Vagina (tissue), 1 donor: ENCODE measurements around the genes SIGLEC14, ZNF616 and ENSG00000269825.

DNA sequence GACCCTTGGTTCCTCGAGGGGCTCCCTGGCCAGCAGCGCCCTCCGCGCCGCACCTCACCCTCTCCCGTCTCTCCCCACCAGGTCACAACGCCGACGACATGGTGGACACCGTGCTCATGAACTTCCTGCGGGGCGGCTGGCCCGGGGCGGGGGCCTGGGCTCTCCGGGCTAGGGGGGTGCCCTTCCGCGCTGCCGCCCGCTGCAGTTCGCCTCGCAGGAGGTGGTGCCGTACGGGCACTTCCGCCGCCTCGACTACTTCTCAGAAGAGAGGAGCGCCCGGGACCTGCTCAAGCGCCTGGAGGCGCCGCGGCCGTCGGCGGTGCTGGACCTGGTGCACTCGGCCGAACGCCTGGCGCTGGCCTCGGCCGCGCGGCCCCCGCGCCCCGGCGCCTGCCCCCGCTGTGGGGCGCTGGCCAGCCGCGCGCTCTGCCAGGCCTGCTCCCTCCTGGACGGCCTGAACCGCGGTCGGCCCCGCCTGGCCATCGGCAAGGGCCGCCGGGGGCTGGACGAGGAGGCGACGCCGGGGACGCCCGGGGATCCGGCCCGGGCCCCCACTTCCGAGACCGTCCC is 29.0 kb downstream of the SIGLEC5 start:
- PRO-cap, result no peak
- RAMPAGE, long total RNA, result no peak

DNA sequence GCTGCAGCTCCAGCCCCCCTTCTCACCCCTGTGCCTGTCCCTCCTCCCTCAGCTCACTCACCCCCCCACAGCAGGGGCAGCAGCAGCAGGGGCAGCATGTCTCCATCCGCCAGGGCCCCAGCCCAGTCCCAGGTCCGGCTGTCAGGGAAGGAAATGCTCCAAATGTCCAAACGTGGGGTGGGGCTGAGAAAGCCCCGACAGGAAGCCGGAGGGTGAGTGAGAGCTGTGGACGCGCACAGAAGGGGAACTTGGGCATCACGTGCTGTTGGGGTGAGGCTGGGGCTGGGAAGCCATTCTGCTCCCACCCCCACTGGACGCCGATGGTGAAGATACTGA is at the start of gene SIGLEC14:
Gene SIGLEC14, minus strand, starts transcription at position 164 of the 336 bp plus-strand sequence.
- PRO-cap, result no peak
- RAMPAGE, long total RNA, result no peak

GRCh38 chr19:51690004-51690180 is 3.2 kb upstream of the SPACA6 start:
- PRO-cap, result no peak
- RAMPAGE, long total RNA, result no peak

DNA sequence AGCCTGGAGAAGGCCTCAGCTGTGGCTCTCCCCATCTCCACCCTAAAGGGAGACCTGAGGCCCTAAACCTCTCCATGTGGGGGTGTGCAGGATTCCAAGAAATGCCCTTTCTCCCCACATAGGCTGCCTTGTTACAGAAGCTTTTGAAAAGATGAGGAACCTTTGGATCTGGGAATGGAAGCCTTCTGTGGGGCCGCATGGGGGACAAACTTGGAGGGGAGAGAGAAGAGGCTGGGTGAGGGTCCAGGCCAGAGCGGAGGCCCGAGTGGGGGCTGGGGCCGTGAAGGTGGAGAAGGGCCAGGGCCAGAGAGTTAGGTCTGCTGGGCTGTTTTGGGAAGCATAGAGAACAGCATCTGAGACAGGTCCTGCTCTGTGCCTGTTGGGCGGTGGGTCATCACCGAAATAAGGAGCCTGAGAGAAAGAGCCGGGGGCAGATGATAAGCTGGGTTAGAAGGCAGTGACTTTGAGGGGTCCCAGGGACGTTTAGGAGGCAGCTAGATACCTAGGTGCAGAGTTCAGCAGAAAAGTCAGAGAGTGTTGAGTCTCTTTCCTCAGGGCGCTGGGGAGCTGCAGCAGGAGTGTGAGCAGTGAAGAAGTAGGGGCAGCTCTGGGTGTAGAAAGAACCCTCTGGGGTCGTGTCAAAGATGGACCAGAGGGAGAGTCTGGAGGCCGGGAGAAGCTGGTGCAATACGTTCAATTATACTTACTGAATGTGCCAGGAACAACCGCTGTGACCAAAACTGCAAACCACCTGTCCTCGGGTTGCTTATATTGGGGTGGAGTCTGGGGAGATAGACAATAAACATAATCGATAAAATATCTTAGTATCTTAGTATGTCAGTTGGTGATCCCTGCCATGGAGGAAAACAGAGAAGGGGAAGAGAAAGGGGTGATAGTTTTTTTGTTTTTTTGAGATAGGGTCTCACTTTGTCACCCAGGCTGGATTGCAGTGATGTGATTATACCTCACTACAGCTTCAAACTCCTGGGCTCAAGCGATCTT is 2.7 kb downstream of the SPACA6 start:
- PRO-cap, result no peak
- RAMPAGE, long total RNA, result start-site peak on the plus strand centred at position 261 of the sequence, 192 bp wide, 6 reads

DNA sequence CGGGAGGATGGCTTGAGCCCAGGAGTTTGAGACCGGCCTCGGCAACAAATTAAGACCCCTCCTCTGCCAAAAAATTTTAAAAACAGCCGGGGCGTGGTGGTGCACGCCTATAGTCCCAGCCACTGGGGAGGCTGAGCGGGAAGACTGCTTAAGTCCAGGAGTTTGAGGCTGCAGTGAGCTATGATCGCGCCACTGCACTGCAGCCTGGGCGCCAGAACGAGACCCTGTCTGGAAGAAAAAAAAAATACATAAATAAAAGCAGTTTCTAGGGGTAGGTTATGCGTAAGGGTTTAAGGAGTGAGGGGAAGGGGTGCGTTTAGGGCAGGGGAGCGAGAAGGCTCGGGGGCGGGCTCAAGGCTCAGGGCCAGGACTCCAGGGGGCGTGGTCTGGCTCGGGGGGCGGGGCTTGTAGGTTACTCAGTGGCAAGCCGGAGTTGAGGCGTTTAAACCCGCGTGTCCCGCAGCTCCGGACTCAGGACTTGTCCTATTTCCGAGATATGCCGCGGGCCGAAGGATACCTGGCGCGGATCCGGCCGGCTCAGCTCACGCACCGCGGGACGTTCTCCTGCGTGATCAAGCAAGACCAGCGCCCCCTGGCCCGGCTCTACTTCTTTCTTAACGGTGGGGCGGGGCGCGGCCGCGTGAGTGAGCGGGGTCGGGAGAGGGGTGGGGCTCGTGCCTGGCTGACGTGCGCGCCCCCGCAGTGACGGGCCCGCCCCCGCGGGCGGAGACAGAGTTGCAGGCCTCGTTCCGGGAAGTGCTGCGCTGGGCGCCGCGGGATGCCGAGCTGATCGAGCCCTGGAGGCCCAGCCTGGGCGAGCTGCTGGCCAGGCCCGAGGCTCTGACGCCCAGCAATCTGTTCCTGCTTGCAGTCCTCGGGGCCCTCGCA is 10.7 kb downstream of the SPACA6 start:
- PRO-cap, result unidirectional peak, plus-strand start at position 84 of the sequence; bidirectional peak, plus-strand start at position 445 of the sequence, minus-strand start at position 331 of the sequence; bidirectional peak, plus-strand start at position 755 of the sequence, minus-strand start at position 616 of the sequence
- RAMPAGE, long total RNA, result no peak

DNA sequence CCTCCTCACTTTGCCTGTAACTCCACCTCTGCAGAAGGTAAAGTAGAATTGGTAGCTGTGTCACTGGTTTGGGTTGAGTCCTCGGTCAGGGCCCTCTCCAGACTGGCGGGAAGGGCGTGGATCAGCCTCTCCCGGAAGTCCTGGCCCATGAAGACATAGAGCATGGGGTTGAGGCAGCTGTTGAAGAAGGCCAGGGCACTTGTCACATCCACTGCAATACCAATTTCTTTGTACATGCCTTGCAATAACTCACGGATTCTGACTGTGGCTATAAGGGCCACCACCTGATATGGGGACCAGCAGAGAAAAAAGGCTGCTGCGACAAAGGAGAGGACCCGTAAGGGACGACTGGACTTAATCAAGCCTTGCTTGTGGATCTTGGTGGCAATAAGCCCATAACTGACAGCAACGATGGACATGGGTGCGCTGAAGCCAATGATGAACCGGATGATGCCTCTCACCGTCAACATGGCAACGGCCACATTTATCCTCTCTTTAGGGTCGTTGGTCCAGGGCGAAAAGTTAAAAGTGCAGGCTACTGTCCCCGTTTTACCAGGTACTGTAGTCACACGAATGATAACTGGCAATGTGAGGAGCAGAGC is 5.6 kb downstream of the FPR1 start:
- PRO-cap, result no peak
- RAMPAGE, long total RNA, result no peak

GRCh38 chr19:51944164-51945026 is 17.1 kb downstream of the ZNF613 start:
- PRO-cap, result no peak
- RAMPAGE, long total RNA, result start-site peak on the plus strand at chr19:51944358-51944456, 13 reads

GRCh38 chr19:51959865-51960379 is 26.7 kb downstream of the ZNF350 start:
- PRO-cap, result no peak
- RAMPAGE, long total RNA, result no peak

- PRO-cap, result no peak
- RAMPAGE, long total RNA, result no peak
Observed at GRCh38 chr19:52034238-52035157, 6.3 kb upstream of the ZNF614 start.

- PRO-cap, result no peak
- RAMPAGE, long total RNA, result start-site peak on the minus strand at chr19:52076064-52076225, 38 reads
Observed at GRCh38 chr19:52075893-52076421, 19.6 kb downstream of the ZNF841 start.

DNA sequence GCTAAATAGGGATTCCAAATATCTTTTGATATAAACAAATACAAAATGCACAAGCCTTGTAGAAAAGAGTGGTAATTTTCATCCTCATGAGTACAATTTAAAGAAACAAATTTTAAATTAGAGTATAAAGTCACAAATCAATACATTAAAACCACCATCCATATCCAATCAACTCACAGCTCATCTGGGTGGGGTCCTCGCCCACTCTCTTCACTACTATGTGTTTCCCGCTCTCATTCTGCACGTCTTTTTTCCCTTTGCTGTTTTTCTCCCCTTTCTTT is 1.5 kb downstream of the ZNF616 start:
- PRO-cap, result no peak
- RAMPAGE, long total RNA, result no peak

DNA sequence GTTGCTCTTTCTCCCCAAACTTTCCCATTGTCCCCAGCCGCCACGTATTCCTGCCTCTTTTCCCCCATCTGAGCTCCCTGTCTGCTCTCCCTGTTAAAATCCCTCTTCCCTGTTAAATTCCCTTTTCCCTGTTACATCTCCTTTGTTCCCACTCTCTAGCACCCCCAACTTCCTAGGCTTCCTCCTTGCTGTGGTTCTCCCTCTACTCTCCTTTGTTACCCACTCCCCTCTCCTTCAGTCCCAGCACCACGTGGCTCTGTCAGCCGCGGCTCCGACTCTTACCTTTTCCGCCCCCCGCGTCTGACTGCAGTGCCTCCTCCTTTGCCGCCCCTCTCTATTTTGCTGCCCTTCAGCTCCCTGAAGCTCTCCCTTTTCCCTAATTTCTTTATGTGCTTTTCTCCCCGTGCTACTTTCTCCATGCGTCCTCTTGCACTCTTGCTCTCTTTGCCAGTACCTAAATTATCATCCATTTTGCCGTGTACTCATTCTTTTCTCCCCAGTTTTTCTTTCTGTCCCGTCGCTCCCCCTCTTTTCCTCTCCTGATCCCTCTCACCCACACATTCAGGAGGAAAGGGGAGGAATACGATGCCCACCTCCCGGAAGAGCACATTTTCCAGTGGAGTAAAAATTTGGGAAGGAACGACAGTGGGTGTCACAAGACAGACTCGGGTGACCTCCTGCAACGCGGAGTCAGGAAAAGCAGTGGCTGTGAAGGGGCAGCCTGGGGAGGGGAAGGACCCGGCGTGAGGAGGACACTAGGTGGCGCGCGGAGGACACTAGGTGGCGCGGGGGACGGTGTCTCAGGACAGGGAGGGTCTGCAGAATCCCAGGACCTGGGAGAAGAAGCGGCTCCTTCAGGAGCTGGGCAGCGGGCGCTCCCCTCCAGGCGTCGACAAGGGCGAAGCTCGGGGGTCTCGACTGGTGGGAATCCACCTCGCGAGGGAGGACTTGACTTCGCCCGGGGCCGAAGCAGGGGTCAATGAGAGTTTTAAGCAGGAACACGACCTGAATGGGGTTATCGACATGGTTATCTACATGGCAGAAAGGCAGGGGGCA is 788 bp downstream of the ZNF616 start:
- PRO-cap, result bidirectional peak, plus-strand start at position 783 of the sequence, minus-strand start at position 708 of the sequence
- RAMPAGE, long total RNA, result no peak

DNA sequence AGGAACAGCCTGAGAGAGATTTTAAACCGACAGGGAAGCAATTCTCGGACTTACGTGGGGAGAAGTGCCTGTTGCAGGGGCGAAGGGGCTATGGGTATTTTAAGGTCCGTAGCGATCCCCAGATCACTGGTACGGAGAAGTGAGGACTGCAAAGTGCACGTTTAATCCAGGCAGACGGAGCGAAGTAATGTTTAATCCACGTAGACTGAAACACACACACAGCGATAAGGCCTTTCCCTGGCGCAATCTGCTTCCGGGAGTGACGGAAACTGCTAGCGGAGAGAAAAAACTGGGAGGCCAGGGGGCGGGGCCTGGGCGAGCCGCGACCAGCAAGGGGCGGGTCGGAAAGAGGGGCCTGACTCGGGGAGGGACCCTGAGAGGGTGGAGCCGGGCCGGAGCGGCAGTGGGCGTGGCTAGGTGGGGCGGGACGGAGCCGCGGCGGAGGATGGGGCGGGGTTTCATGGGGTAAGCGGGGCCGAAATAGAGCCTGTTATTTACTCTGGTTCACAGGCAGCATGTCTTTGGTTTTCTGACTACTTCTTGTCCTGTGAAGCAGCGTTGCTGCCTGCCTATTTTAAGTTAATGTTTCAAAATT is at the start of gene ZNF616:
Gene ZNF616, minus strand, starts transcription at position 261 of the 595 bp plus-strand sequence.
- PRO-cap, result bidirectional peak, plus-strand start at position 493 of the sequence, minus-strand start at position 249 of the sequence
- RAMPAGE, long total RNA, result start-site peak on the minus strand centred at position 245 of the sequence, 13 bp wide, 74 reads

GRCh38 chr19:52203735-52204058 is 13.8 kb downstream of the PPP2R1A start:
- PRO-cap, result no peak
- RAMPAGE, long total RNA, result no peak

GRCh38 chr19:52291790-52292795 is 4.9 kb upstream of the ZNF480 start:
- PRO-cap, result no peak
- RAMPAGE, long total RNA, result start-site peak on the plus strand at chr19:52292155-52292287, 45 reads

GRCh38 chr19:52336990-52337446 is 975 bp downstream of the ZNF610 start:
- PRO-cap, result no peak
- RAMPAGE, long total RNA, result no peak

DNA sequence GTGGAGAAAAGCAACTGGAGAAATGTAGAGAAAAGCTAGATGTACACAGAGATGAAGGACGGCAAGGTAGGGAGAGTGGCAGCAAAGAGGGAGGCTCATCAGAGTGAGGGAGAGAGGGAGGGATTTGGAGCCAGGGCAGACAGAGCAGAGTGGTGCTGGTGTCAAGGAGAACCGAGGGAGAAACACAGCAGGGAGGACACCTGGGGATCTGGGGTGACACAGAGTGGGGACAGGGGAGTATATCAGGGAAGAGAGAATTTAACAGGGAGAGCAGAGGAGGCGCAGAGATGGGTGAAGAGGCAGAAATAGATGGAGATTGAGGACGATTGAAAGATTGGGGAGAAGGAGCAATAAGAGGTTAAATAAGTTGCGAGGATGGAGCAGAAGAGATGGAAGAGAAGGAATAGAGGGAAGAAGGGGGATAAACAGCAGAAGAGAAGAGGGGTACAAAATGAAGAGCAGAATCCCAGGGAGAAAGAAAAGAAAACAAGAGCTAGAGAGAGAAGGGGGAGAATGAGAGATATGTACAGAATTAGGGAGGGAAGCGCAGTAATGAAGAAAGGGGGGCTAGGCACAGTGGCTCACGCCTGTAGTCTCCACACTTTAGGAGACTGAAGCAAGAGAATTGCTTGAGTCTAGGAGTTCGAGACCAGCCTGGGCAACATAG is 1.2 kb downstream of the ZNF808 start:
- PRO-cap, result no peak
- RAMPAGE, long total RNA, result no peak

GRCh38 chr19:52690206-52690812 is at the start of gene ENSG00000269825:
TSS of gene ENSG00000269825 (minus strand) at chr19:52690496.
- PRO-cap, result bidirectional peak, plus-strand start at chr19:52690666, minus-strand start at chr19:52690486
- RAMPAGE, long total RNA, result start-site peak on the minus strand at chr19:52690486-52690549, 484 reads

DNA sequence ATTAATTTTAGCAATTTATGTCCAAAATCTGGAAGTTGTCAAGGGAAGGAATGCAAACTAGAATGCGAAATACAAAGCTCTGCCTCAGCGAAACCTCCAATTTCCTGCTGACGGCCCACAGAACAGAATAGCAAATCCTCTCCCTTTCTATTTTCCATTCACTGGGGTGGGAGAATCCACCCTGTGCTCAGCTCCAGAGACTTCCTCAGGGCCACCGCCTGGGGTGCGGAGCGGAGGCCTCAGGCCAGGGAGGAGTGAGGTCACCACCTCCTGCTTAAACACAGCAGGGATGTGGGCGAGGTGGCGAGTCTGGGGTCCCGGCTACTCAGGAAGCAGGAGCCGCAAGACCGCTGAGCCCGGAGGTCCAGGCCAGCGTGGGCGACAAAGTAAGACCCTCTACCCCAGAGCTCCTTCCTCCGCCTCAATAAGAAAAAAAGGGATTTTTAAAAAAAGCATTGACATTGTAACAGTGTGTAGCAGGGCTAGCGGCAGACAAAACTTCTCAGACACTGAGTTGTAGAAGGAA is 681 bp upstream of the ZNF320 start:
- PRO-cap, result no peak
- RAMPAGE, long total RNA, result no peak

DNA sequence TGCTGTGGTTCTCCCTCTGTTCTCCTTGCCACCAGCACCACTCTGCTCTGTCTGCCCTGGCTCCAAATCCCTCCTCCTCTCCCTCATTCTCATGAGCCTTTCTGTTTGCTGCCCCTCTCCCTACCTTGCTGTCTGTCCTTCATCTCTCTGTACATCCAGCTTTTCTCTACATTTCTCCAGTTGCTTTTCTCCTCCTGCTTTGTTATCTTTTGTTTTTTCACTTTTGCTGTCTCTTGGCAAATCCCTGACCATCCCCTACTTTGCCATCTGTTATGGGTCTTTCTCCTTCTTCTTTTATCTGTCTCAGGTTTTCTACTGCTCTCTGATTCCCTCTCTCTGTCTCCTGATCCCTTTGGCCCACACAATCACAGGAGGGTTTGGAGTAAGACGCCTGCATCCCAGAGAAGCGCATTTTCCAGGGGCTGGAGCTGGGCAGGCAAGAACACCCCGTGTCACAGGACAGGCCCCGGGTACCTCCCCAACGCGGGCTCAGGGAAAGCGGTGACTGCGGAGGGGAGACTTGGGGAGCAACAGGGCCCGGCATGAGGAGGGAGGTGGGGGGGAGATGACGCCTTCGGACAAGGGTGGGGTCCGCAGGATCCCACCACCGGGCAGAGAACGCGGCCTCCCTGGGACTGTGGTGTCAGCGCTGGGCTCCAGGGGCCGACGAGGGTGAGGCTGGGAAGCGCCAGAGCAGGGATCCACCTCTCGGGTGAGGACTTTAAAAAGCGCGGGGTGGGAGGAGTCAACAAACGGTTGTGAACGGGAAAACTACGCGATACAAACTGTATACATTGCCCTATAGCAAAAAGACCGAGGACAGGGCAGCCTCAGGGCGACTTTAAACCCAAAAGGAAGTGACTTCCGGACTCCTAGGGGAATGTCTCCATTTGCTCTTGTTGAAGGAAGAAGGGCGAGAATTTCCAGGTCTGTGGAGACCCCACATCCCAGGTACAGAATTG is 588 bp downstream of the ZNF888 start:
- PRO-cap, result no peak
- RAMPAGE, long total RNA, result no peak